ENCODE measurements around a stretch of chr1.

DNA sequence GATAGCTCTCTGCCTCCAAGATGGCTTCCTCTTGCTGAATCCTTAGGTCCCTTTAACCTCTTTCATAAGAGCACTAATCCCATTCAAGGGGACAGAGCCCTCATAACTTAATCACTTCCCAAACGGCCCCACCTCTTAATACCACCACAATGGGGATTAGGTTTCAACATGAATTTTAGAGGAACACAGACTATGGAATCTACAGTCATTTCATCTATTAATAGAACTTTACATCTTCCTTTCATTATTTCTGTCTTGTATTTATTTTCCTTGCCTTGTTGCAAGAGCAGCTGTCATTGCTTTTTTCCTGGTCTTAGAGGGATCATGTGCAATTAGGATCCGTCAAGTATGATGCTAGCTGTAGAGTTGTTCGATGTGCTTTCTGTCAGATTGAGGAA is 30.4 kb downstream of the HOOK1 start:
- PRO-cap = no peak

DNA sequence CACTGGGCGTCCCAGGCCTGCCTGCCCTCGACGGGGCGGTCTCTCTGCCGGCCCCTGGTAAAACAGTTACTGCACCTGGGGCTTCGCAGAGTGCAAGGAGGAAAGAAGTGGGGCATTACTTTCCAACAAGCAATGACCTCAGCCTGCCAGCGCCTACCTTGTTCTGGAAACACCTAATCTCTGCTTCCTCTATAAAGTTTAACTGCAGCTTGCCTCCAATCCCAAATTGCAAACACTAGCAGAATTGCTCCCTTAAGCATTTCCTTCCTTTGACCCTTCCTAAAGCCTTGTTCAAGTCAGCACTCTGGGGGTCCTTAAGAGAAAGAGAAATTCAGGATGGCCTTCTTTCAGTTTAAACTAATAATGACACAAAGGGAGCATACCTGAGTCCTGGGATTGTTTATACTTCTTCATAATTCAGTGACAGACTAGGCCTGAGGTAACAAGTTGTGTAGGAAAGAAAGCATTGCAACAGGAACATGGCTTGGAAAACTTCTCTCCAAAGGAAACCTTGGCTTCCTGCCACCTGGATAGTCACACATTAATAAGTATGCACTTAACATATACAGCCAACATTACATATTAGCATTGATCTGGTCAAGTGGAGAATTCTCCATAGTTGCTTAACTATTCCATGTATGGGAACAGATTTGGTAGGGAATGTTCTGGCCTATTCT is 27.5 kb upstream of the NFIA start:
- PRO-cap = no peak

GRCh38 chr1:61088447-61089486 is 6.4 kb downstream of the NFIA start:
- PRO-cap = no peak

GRCh38 chr1:61142585-61143297 is 60.4 kb downstream of the NFIA start:
- PRO-cap = no peak

DNA sequence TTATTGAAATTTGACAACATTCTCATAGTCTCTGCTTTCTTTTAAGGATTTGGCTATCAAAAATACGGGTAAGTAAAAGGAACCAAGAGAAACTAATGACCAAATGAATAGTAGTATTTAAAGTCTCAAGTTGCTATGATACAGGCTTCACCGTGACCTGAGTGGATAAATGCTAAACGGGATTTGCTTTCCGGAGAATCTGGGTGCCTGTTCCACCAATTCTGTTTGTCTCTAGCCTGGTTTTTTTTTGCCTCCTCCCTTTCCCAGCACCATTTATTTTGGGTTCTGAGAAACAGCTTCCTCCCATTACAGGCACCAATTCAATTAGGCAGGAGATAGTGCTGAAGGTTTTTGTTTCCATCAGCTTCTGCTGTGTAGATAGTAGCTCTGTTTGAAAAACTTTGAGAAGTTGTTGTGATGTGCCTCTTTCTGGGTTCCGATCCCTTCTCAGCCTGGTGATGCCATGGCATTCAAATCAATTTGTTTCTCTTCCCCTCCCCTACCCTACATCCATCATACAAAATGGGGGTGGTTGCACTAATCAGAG is 108.9 kb downstream of the NFIA start:
- PRO-cap = no peak

DNA sequence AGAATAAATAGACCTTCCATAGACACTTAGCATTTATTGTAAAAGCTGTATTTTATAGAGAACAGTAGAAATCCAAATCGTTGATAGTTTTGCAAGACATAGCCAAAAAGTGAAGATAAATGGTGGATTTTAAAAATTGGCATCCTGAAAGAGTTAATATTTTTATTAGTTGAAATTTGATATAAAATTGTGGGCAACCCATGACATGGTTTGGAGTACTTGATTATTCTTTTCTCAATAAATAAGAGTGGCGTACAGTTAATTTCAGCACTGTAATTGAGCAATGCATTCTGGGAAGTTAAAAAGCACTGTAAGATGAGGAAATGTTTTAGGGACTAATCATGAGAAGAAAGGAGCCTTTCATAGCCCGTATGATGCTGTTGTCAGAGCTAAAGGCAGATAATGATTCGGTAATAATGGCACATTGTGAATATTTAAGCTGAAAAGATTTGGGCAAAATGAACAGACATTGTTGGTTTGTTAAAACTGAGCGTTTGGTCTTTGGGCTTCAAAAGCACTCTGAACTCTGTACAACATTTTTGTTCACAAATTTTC is 139.2 kb downstream of the NFIA start:
- PRO-cap = no peak

DNA sequence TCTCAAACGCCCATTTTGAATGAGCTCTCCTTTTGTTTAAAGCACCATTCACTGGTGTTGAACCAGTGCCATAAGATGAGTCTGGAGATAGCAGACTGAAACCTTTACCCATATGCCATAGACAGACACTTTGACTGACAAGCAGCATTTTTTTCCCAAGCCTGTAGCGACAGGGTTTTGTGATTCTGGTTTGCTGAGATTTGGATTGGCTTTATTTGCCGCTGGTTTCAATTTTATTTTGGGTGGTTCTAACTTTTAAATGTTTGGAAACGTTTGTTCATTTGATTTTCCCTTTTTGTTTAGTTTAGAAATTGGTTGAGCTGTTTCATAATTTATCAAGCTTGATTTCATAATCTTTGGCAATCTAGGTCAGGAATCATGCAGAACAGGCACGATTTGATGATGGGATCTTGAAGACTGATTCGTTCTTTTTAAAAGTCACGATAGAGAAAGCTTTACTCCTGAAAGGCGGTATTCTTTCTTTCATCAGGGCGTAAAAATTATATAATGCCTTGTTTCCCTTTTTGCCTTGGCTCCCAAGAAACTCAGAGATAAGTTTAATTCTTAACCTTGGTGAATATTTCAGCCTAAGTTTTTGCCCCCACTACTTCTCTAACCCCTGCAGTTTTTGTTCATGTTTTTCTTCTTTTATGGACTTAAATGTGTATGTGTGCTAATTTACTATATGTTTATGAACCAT is 144.8 kb downstream of the NFIA start:
- PRO-cap = no peak

- PRO-cap = no peak
Observed at GRCh38 chr1:61450240-61451263, 274.4 kb downstream of the TM2D1 start.

DNA sequence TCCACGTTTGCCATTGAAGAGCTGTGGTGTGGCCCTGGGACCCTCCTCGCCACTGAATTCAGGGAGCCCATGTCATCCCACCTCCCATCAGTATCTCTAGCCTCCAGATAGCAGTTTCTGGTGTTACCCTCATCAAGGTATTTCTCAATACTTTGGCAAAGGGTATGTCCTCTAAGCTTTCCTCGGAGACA is 233.6 kb downstream of the TM2D1 start:
- PRO-cap = no peak

DNA sequence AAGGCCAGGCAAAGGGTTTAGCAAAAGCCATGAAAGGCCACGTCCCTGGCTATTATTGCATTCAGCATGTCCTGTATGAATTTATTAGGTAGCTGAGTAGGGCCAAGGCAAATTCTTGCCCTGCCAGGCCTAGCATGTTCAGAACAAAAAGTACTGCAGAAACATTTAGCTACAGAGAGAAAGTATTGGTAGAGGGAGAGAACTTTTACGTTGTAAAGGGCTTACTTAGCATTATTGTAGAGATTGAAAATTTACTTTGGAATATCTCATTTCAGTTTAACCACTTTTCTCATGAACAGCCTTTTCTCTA is 94.4 kb downstream of the PATJ start:
- PRO-cap = unidirectional peak, plus-strand start at position 174 of the sequence

DNA sequence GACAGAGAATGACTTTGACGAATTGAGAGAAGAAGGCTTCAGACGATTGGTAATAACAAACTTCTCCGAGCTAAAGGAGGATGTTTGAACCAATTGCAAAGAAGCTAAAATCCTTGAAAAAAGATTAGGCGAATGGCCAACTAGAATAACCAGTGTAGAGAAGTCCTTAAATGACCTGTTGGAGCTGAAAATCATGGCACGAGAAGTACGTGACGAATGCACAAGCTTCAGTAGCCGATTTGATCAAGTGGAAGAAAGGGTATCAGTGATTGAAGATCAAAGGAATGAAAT is 201.9 kb downstream of the PATJ start:
- PRO-cap = no peak

GRCh38 chr1:62606610-62607061 is 9.3 kb downstream of the ANGPTL3 start:
- PRO-cap = no peak

DNA sequence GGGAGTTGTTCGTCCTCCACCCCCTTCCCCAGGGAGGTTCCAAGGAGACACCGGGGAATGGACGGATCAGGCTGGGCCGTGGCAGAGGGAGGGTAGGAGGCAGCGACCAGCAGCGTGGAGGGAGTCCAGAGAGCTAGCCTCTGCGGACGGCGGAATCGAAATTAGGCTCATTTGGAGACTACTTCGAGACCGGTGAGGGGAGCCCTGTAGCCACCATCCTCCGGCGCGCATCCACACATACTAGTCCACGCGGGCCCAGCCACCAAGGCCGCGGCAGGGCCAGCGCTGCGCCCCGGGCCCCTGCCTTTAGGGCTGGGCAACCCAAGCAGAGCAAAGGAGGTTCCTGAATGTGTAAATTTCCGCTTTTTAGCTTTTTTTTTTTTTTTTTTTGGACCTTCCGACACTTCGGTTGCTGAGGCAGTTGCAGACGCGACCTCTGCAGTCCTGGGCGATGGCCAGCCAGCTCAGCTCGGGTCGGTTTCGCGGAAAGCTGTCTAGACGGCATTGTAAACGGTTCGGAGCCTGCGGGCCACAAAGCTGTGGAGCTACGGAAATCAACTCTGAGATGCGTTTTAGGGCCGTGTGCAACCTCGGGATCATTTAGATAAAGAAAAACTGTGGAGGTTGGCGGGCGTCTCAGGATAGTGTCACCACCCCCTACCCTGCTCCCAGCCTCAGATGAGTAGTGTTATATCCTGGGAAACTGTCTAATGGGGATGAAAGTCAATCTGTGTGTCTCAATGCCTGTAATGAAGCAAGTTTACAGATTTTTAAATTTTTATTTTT is 2.1 kb upstream of the FOXD3 start:
- PRO-cap = no peak

GRCh38 chr1:63522473-63523027 is 475 bp downstream of the ITGB3BP start:
- PRO-cap = no peak

- PRO-cap = no peak
Observed at GRCh38 chr1:63731569-63732263, 42.1 kb upstream of the ROR1 start.

DNA sequence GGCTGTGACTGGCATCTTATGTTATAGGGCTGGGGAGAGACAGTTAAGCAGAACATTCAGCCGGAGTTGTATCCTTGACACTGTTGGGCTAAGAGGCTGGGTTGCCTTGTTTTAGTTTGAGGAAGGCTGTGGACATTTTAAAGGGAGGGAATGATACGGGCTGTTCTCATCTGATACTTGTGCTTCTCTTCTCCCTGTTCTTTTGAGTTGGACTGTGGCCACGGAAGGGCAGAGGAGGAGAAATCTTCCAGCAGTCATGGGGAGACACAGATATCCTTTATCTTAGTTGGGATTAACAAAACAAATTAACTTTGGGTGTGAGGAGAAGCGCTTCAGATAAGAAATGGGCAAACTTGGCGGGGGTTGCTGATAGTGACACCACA is 138.8 kb downstream of the ROR1 start:
- PRO-cap = no peak

DNA sequence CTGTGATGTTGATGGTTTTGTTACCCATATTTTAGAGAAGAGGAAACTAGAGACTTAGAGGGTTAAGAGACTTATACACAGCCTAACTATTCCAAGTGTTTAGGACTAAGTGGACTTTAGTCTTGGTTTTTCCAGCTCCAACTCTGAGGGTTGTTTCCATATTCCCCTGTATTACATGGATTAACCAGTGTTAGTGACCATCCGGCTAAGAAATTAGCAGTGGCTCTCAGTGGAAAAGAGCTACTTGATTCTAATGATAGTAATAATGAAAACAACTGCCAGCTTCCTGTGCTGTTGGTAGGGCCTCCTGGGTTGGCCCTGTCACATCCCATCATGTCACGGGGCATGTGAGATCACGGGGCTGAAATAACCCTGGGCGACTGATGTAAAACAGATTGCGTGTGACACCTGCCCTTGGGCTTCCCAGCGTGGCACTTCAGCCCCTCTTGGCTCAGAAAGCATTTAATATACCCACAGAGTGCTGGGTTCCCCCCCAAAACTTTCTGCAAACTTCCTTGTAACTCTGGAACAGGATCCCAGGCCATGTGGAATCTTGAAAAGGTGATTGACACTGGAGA is 149.0 kb downstream of the ROR1 start:
- PRO-cap = no peak

DNA sequence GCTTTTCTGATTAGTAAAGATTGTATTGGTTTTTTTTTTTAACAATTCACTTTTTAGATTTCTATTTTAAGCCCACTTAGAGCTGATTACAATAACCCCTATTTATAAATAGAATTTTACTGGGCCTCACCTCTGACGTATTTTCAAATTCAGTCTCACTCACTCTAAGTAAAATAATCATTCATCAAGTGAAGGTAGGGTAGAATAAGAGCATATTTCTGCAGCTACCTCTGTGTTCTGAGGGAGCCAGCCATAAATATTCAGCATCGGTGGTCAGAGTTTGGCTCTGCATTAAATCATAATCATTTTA is 95.8 kb upstream of the UBE2U start:
- PRO-cap = no peak

- PRO-cap = no peak
Observed at GRCh38 chr1:64245406-64245900, 42.0 kb downstream of the UBE2U start.

DNA sequence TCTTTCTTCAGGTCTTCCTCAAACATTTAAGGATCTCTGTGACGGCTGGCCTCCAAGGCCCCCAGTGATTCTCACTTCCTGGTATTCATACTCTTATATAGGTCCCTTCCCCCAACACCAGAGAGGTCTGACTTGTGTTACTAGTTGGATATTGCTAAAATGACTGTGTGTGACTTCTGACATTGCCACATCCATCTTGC is 116.9 kb downstream of the UBE2U start:
- PRO-cap = no peak

Data from ascending aorta (tissue), 1 donor.